ENCODE measurements around the genes C1orf146 and EVI5.

DNA sequence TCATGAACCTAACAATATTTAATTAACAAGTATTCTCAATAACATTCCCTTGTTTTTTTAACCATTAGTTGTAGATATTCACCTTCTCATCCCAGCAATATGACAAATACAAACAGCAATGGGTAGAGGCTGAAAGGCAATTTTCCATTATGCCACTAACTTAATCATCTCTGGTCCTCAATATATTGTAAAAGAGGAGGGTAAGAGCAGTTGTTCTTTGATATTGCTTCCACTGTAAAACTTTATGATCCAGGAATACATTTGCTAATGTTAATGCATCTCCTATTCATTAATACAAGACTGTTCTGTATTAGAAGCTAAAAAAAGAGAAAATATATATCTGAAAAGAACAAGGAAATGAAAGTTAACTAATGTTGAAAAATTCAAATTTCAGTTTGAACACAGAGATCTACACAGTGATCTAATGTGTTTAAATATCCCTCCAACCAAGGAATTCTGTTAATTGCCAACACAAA lies 1.9 kb downstream of the ZNF644 start:
- PRO-cap = no peak

DNA sequence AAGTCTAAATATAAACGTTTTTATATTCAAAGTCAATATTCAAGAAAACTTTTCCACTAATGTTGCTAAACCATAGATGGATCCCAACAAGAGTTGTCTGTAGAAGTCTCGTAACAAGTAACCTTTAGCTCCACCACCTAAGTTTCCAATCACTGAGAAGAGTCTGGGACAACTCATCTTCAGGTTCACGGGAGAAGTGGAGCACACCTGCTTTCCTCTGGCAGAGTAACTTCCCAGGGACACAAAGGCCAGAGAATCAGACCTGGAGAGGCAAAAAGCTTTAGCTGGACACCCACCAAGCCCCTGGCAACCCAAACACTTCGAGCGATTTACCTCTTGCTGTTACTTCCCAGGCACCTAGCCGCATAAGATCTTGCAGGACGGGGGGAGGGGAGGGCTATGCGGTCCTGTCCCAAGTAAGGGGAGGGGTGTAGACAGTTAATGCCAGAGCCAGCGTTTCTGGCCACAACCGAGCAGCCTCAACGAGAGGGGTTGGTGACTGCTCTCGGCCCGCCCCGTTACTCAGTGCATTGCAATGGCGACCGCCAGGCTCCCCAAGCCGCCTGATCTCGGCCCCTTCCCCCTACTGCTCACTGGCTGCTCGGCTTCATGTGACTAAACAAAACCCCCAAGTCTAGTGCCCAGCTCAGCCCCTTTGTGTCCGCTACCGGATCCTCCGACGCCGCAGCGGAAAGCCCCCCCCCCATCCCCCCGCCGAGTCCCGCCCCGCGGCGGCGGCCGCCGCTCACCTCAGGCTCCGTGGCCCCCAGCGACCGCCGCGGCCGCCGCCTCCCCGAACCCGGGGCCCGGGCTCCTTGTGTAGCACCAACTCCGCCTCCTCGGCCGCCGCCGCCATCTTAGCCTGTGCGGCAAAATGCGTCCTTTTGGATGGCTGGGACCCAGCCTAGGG lies 640 bp downstream of the ZNF644 start:
- PRO-cap = bidirectional peak, plus-strand start at position 637 of the sequence, minus-strand start at position 527 of the sequence
- RRBS = no CpG with 5 or more reads among the region's 51 CpGs

DNA sequence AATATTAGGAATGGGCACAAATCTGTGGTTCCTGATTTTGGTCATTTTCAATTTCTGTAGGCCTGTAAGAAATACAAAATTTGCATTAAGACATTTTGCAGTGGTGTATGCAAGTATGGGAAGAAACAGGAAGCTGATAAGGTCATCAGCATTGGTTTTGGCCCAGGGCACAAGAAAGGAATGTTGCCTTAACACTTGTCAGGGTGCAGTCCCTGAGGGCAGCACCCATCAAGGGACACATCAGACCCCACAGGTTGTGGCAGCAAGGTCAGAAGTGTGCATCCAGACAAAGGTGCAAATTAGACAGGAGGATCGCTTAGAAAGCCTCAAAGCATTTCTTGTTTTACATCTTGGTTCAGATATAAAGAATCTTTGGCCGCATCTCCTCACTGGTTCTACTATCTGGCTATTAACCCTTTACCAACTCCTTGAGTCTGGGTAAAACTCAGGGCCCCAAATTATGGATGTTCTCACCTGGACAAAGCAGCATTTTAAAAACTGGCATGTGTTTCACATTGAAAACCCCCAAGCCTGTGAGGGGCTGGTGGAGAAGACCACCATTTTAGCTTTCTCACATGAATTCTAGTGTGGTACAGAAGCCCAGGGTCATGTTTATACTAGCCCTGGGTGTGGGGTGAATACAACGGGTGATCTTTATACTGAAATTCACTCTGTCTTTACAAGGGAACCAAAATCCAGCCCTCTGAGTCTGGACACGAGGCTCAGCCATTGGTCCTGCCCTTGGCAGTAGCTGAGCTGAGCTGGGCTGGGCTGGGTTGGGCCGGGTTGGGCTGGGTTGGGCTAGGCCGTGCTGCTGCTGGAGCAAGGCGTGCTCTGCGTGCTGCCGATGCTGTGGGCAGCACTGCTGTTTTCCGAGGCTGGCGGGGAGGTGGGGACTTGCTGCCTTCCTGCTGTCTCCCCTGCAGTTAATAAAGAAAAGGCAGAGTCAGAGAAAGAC lies 182.6 kb downstream of the CDC7 start:
- PRO-cap = no peak
- RRBS = no CpG with 5 or more reads among the region's 11 CpGs

GRCh38 chr1:91757832-91758086 lies 128.2 kb downstream of the TGFBR3 start:
- PRO-cap = no peak
- RRBS = no CpG with 5 or more reads among the region's 3 CpGs

DNA sequence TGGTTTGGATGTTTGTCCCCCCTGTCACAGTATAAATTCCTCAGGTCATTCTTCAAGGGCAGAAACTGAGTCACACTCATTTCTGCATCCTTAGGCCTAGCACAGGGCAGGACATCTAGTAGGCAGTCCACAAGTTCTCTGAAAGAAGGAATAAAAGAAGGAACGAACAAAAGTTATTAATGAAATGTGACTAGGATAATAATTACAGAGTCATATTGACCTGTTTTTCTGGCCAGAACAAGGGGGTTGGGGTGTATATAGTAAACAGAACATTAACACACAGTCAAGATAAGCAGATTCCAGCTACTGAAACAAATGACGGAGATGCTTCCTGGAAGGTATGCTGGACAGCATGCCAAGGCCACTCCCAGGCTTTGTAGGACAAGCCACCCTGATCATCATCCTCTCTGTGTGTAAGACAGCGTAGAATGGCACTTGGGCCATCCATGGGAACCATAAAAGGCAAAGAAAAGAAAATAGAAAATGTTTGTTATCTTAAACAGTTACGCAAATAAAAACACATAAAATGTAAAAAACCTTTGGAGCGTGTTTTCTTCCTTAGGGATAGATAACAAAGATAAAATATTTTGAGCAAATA lies 120.7 kb downstream of the TGFBR3 start:
- PRO-cap = no peak
- RRBS = no CpG with 5 or more reads among the region's 5 CpGs

GRCh38 chr1:91798049-91798687 lies 87.8 kb downstream of the TGFBR3 start:
- PRO-cap = no peak
- RRBS = no CpG with 5 or more reads among the region's 7 CpGs

- PRO-cap = no peak
- RRBS = no CpG with 5 or more reads among the region's 1 CpG
These were observed 70.2 kb downstream of the TGFBR3 start for GRCh38 chr1:91815792-91816015.

- PRO-cap = no peak
- RRBS = no CpG with 5 or more reads among the region's 16 CpGs
These were observed 791 bp upstream of the BRDT start for GRCh38 chr1:91948278-91948942.

- PRO-cap = no peak
- RRBS = no CpG with 5 or more reads among the region's 4 CpGs
These were observed 1.0 kb downstream of the EPHX4 start for GRCh38 chr1:92030847-92031188.

- PRO-cap = no peak
- RRBS = no CpG with 5 or more reads among the region's 24 CpGs
These were observed at the start of gene C1orf146 for GRCh38 chr1:92217658-92218041. Gene C1orf146, plus strand, starts transcription at chr1:92217915.

DNA sequence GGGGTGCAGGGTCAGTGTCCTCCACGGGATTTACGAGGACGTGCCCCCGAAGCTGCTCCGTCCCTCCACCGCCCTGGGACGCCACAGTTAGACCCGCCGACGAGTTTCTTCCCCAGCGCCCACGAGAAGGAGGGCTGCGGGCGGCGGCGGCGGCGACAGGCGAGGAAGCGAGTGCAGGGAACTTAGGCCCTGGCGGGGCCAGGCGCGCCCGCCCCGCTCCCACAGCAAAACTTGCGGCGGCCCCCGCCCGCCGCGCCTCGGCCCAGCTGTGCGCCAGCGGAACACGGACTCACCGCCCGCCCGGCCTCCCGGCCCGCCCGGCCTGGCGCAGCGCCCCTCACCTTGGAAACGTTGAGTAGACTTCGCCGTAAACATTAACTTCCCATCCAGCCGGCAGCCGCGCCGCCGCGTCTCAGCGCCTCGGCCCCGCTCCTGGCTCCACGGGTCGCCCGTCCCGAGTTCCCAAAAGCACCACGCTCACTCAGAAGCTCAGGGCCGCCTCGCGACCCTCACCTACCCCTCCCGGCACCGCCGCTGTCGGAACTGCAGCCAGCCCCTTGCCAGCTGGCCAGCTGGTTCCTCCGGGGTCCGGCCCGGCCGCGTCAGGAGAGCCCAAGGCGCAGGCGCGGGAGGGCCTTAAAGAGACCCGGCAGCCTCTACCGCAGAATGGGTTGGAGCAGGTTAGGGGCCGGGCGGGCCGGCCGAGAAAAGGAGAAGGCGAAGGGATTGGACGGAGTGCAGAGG lies at the start of gene EVI5:
Gene EVI5 (minus strand): TSS at position 614 of the 744 bp plus-strand sequence.
- PRO-cap = bidirectional peak, plus-strand start at position 377 of the sequence, minus-strand start at position 270 of the sequence; bidirectional peak, plus-strand start at position 664 of the sequence, minus-strand start at position 614 of the sequence
- RRBS = under 1% methylated on average over 18 of the region's 83 CpGs

DNA sequence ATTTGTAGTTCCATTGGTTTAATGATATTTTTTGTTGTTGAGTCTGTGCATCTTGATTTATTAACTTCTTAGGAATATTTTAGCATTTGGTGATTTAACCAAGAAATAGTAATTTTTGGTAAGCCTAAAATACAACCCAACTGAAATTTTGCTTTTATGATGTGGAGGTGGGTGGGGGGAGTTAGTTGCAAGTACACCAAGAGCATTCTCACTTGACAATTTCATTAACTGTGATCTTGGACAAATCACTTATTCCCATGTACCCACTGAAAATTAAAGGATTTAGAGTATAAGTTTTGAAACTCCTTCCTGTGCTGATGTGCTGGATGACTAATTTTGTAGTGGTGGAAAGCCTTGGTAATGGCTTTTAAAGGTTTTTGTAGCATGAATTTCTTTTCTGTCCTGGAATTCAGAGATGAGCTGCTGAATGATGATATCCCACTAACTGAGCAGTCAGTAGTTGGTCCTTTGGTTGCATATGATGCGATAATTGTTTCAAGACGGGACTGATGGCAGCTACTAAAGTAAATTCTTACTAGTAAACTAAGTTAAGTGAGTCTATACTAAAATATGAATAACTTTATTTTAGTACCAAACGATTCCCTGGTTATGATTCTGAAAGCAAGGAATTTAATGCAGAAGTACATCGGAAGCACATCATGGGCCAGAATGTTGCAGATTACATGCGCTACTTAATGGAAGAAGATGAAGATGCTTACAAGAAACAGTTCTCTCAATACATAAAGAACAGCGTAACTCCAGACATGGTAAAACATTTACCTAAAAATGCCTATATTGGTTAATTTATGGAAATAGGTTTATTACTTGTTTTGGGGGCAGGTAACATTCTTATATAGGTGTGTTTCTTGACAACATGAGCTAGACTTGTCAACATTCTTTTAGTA lies 5.3 kb downstream of the RPL5 start:
- PRO-cap = unidirectional peak, plus-strand start at position 391 of the sequence; unidirectional peak, plus-strand start at position 424 of the sequence
- RRBS = no CpG with 5 or more reads among the region's 6 CpGs

GRCh38 chr1:92839206-92839969 lies 7.5 kb downstream of the RPL5 start:
- PRO-cap = no peak
- RRBS = no CpG with 5 or more reads among the region's 9 CpGs

- PRO-cap = no peak
- RRBS = no CpG with 5 or more reads among the region's 5 CpGs
These were observed 9.9 kb downstream of the RPL5 start for GRCh38 chr1:92841428-92842357.

DNA sequence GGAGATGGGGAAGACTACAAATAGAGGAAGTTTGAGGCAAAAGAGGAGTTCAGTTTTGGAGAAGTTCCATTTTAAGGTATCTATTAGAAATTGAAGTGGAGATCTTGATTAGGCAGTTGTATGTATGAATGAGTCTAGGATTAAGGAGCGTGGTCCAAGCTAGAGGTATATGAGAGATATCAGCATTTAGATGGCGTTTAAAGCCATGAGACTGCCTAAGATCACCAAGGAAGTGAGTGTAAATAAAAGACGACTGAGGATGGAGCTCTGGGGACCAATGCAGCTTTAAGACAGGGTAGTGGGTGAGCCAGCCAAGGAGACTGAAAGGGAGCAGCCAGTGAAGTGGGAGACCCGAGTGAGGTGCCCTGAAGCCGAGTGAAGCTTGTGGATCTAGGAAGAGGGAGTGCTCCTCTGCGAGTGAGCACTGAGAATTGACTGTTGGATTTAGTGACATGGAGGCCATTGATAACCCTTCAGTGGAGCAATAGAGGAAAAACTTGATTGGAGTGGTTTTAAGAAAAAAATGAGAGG lies 2.0 kb upstream of the DIPK1A start:
- PRO-cap = no peak
- RRBS = no CpG with 5 or more reads among the region's 6 CpGs

GRCh38 chr1:93078435-93078952 lies 589 bp upstream of the MTF2 start:
- PRO-cap = no peak
- RRBS = no CpG with 5 or more reads among the region's 8 CpGs

- PRO-cap = no peak
- RRBS = no CpG with 5 or more reads among the region's 4 CpGs
These were observed 31.1 kb downstream of the MTF2 start for GRCh38 chr1:93110138-93110710.

- PRO-cap = no peak
- RRBS = no CpG with 5 or more reads among the region's 7 CpGs
These were observed 33.6 kb downstream of the TMED5 start for GRCh38 chr1:93146176-93147475.

DNA sequence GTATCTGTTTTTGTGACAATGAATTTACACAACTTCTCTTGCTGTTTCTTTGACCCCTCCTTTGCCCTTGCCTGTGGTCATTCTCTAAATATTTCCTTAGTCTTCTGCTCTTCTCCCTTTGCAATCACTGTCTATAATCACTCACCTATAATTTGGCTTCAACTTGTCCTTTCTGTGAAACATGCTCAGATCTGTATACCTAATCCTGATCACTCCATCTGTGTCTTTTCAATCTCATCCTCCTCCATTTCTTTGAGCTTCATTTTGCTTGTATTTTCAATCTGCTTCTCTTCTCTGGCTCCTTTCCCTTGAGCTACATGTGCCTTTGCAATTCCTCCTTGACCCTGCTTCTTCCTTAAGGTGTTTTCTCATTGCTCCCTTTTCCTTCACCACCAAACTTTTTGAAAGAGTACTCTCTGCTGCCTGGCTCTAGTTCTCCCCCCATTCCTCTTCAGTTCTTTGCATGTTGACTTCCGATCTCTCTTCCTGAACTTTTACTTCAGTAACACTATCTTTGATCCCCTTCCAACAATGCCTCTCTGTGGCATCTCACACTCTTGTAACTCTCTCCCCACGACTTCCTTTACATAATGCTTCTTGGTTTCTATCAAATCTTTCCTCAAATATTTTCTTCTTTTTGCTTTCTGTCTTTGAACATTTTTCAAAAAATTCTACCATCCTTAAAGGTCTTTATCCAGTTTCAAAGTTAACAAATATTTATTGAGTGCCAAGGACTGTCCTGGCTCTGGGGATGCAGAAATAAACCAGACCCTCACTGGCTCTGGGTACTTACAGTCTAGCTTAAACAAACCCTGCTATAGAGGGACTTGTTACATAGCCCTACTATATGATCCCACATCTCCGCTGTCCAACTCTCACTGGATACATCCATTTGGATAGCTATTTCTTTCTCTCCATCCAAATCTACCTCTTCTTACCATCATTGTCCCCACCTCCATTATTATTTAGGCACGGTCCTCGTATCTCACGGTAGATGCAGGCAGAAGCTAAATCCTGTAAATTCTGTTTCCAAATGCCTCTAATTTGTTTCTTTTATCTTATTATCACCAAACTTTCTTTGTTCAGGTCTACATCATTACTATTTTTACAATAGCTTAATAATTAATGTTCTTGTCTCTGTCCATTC lies 4.7 kb upstream of the DR1 start:
- PRO-cap = no peak
- RRBS = no CpG with 5 or more reads among the region's 6 CpGs

GRCh38 chr1:93360682-93361630 lies 15.2 kb downstream of the DR1 start:
- PRO-cap = no peak
- RRBS = no CpG with 5 or more reads among the region's 2 CpGs

Data from MCF 10A (cell line).